Islet of Langerhans (tissue), 1 donor: ENCODE results near the genes BOLA2 and TLCD3B.

GRCh38 chr16:29453767-29454490 lies at the start of gene BOLA2:
Gene BOLA2, minus strand, starts transcription at chr16:29454351.
- RRBS: no CpG with 5 or more reads among the region's 46 CpGs

DNA sequence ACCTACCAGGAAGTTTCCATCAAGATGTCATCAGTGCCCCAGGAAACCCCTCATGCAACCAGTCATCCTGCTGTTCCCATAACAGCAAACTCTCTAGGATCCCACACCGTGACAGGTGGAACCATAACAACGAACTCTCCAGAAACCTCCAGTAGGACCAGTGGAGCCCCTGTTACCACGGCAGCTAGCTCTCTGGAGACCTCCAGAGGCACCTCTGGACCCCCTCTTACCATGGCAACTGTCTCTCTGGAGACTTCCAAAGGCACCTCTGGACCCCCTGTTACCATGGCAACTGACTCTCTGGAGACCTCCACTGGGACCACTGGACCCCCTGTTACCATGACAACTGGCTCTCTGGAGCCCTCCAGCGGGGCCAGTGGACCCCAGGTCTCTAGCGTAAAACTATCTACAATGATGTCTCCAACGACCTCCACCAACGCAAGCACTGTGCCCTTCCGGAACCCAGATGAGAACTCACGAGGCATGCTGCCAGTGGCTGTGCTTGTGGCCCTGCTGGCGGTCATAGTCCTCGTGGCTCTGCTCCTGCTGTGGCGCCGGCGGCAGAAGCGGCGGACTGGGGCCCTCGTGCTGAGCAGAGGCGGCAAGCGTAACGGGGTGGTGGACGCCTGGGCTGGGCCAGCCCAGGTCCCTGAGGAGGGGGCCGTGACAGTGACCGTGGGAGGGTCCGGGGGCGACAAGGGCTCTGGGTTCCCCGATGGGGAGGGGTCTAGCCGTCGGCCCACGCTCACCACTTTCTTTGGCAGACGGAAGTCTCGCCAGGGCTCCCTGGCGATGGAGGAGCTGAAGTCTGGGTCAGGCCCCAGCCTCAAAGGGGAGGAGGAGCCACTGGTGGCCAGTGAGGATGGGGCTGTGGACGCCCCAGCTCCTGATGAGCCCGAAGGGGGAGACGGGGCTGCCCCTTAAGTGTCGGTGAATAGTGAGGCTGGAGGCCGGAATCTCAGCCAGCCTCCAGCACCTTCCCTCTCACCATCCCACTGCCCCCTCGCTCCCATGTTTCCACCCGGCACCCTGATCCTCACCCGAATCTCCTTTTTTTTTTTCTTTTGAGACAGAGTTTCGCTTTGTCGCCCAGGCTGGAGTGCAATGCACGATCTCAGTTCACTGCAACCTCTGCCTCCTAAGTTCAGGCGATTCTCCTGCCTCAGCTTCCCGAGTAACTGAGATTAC lies 1.4 kb downstream of the SPN start:
- RRBS: 86% methylated on average over 8 of the region's 45 CpGs

DNA sequence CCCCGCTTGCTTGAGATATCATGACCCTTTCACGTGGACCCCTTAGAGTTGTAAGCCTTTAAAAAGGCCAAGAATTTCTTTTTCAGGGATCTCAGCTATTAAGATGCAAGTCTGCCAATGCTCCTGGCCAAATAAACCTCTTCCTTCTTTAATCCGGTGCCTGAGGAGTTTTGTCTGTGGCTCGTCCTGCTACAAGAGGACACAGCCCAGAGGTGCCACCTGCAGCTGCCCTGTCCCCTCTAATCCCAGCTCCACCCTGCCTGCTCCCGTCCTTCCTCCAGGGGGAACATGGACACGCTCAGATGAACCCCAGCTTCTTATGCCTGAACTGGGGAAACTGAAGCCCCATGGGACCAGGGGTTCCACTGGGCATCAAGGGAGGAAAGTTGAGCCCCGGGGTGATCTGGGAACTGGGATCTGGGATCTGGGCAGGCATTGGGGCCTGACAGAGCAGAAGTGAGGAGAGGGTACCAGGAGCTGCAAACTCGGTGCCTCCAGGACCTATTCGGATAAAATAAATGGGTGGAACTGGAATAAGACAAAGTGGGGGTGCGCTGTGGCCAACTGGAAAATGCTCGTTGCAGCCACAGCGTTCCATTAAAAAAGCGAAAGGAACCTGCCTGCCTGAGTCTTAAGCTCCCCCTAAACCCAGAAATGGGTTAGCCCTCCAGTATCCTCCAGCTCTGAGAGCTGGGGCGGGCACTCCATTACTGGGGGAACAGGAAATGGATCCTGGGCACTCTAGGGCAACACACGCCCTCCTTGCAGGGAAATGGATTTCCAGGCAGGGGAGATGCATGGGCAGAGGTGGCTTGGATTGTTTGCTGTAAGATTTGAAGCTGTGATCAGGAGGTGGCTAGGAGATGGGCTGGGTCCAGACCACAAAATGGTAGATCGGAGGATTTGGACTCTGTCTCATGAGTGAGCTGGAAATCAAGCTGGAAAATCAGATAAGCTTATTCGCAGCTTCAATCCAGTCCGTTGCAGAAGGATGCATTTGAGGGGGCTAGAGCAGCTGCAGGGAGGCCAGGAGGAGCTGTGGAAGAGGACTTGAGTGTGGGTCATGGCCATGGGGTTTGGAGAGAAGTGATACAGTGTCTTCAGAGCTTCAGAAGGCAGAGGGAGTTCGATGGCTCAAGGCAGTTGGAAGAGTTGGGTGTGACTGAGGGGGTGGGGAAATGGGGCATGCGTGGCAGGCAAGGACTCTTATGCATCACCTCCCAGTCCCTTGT lies 20.0 kb downstream of the QPRT start:
- RRBS: no CpG with 5 or more reads among the region's 20 CpGs

GRCh38 chr16:29709931-29710241 lies 30.9 kb downstream of the QPRT start:
- RRBS: no CpG with 5 or more reads among the region's 3 CpGs

DNA sequence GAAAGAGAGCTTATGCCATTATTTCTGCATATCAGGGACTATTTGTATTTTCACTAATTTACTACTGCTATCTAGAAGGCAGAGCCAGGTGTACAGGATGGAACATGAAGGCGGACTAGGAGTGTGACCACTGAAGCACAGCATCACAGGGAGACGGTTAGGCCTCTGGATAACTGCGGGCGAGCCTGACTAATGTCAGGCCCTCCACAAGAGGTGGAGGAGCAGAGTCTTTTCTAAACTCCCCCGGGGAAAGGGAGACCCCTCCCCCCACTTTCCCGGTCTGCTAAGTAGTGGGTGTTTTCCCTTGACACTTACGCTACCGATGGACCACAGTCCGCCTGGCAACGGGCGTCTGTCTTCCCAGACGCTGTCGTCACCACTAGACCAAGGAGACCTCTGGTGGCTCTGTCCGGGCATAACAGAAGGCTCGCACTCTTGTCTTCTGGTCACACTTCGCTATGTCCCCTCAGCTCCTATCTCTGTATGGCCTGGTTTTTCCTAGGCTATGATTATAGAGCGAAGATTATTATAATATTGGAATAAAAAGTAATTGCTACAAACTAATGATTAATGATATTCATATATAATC lies 24.3 kb downstream of the C16orf54 start:
- RRBS: no CpG with 5 or more reads among the region's 17 CpGs

DNA sequence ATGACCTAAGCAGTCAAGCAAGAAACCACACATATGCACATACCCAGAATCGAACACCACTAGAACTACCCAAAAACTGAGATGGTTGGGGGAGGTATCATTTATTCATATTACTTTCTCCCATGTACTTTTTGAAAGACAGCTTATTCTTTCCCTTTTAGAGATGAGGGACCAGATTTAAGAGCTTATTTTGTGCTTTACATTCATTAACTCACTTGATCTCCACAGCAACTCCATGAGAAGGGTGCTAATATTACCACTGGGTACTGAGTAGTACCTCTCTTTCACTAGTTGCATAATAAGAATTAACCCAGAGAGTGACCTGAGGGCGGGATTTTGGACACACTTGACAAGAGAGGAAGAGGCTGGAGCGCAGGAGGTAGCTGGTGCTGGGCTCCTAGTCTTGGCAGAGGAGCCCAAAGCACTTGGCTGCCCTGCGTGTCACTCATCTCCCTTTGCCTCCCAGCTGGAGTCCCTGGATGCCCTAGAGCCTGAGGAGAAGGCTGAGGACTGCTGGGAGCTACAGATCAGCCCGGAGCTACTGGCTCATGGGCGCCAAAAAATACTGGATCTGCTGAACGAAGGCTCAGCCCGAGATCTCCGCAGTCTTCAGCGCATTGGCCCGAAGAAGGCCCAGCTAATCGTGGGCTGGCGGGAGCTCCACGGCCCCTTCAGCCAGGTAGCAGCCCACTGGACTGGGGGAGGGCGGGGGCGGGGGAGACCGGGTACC lies 1.8 kb upstream of the MAZ start:
- RRBS: no CpG with 5 or more reads among the region's 17 CpGs

- RRBS: 6% methylated on average over 39 of the region's 101 CpGs
Measured at GRCh38 chr16:29807083-29807989, 1.0 kb downstream of the MAZ start.

GRCh38 chr16:29922982-29923472 lies 3.0 kb downstream of the KCTD13 start:
- RRBS: 96% methylated on average over 5 of the region's 12 CpGs

DNA sequence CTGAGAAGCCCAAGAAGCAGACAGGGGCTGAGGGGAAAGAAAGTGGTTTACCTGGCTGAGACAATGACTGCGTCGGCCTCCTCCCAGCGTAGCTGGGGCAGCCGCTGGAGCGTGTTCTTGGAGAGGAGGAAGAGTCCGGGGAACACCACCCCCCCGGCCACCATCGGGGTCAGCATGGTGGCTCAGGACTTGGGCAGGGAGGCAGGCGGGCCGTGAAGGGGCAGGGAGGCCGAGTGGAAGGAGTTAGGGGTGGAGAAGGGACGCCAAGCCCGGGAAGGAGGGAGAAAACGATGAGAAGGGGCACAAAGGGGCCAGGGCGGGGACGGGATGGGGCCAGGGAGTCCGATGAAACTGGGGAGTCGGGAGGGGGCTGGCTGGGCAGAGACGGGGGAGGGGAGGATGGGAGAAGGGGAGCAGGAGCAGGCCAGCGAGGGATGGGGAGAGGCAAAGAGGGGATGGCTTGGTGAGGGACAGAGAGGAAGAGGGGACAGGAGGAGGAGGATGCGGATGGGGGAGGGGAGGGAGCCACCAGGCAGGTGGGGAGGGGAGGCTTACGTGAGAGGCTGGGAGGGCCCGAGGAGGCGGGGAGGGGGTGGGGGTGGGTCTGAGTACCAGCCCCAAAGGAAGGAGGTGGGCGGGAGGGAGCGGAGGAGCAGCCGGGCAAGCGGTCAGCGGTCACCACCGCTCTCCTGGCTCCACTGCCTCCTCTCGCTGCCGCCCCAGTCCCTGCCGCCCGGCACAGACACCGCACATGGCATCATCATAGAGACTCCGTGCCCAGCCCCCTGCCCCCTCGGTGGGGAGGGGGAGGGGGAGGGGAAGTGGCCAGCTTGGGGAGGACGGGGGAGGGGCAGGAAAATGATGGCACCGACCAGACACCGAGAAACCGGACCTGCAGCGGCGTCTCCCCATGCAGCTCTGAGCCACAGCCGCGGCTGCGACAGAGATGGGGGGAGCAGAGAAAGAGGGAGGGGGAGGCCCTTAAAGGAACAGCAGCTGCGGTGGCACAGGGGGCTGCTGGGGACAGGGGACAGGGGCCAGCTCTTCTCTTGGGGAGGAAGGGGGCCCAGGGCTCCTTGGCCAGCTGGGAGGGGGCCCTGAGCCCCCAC lies at the start of gene TLCD3B:
TSS of gene TLCD3B (minus strand) at position 920 of the 1,109 bp plus-strand sequence.
- RRBS: 4% methylated on average over 8 of the region's 47 CpGs

DNA sequence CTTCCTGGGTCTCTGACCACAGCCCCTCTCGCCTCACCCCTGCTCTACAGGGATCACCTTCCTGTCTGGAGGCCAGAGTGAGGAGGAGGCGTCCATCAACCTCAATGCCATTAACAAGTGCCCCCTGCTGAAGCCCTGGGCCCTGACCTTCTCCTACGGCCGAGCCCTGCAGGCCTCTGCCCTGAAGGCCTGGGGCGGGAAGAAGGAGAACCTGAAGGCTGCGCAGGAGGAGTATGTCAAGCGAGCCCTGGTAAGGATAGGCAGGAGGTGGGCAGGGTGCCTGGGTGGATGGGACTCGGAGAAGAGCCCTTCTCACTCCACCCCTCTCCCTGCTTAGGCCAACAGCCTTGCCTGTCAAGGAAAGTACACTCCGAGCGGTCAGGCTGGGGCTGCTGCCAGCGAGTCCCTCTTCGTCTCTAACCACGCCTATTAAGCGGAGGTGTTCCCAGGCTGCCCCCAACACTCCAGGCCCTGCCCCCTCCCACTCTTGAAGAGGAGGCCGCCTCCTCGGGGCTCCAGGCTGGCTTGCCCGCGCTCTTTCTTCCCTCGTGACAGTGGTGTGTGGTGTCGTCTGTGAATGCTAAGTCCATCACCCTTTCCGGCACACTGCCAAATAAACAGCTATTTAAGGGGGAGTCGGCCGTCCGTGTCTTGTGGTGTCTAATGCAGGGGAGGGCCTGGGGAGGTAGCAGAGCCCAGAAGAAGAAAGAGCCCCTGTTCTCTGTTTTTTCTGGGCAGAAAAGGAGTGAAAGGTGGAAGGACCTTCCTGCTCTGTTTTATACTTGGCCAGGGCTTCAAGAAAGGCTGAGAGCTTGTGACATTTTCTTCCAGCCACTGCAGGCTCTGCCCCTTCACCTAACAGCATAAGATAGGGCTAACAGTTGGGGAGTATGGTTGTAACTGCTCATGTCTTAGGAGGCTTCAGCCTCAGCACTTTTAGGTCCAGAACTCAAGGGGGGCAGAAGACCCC lies 4.5 kb downstream of the ALDOA start:
- RRBS: no CpG with 5 or more reads among the region's 24 CpGs

- RRBS: 93% methylated on average over 6 of the region's 16 CpGs
Measured at GRCh38 chr16:30086027-30086450, 5.7 kb downstream of the TBX6 start.

DNA sequence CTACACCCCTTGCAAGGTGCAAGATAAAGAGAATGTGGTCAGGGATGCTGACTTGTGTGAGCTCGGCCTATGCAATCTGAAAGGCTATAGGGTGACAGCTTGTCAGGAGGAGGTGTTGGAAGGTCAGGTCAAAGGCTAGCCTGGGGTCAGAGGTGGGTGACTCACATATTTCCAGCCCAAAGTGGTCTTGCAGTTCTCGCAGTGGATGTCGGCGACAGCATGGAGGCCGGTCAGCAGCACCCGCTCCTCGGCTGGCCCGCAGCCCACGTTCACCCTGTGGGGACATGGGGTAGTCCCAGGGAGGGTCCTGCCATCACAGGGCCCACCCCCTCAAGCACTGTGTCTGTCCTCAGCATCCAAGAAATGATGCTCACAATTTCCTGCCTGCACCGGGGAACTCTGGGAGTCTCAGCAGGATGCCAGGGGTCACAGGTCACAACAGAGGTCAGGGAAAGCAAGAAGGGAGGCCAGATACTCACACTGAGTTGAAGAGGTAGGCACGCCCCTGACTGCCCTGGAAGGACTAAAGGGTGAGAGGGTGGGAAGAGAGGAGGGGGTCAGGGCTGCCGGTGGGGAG lies 1.3 kb downstream of the YPEL3 start:
- RRBS: no CpG with 5 or more reads among the region's 12 CpGs

GRCh38 chr16:30112253-30113203 lies 809 bp downstream of the GDPD3 start:
- RRBS: no CpG with 5 or more reads among the region's 29 CpGs

GRCh38 chr16:30139744-30140063 lies 16.7 kb upstream of the MAPK3 start:
- RRBS: no CpG with 5 or more reads among the region's 6 CpGs

DNA sequence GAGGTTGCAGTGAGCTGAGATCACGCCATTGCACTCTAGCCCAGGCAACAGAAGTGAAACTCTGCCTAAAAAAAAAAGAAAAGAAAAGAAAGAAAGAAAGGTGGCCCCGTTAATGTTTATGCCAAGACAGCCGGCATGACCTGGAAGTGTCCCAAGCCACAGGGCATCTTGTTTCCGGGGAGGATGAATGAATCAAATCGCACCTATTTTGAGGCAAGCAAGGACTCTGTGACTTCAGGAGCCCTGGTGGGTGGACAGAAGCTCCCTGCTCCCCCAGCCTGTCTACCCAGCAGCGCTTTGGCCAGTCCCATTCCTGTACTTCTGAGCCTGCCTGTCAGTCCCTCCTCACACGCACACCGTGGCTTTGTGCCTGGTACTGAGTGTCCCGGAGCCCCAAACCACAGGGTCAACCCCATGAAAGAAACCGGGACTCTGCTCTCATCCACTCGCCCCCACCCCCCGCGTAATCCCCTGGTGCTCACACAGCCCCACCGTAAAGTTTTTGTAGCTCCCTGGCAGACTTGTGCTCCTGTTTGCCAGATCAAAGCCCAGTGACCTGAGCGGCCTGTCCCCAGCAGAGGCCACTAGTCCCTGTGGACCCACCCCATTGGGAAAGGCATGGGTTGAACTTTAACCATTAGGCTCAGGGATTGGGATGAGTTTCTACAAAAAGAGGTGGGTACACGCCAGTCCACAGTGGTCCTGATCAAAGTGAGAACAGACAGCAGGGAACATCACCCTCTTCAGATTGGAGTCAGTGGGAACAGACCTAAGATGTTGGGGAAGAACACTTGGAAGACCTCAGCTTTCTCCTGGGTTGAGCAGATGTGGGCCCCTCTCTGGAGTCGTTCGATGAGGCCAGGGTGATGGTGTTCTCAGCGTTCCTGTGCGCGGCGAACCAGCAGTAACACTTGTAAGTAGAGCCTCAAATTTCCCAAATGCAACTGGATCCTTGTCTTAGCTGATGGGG lies 19.2 kb downstream of the CD2BP2 start:
- RRBS: 24% methylated on average over 1 of the region's 22 CpGs

DNA sequence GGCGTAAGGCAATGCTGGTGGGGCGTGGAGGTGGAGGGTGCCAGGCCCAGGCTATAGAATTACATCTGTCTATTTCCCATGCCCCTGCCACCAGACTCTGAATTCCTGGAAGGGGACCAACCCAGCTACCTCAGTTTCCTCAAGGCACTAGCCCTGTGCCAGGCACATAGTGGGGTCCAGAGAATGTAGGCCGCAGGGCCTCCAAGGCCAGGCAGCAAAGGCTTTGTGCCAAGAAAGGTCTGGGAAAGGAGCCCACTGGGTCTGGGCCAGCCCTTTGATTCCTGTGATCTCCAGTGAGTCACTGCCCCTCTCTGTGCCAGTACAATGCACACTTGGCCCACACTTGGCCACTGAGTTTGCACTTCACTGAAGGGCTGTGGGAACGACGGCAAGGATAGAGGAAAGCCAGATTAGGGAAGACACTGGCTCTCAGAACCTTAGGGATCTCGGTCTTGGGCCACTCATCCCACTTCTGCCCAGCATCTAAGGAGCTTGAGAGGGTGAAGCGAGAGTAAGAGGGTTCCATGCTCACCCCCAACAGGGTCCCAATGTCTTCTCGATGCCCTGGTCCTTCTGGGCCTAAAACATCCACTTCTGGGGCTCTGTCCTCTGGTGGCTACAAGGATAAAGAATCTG lies 3.0 kb downstream of the CD2BP2 start:
- RRBS: no CpG with 5 or more reads among the region's 8 CpGs

- RRBS: no CpG with 5 or more reads among the region's 13 CpGs
Measured at GRCh38 chr16:30355608-30356089, 541 bp upstream of the CD2BP2 start.

GRCh38 chr16:30368970-30369815 lies 1.1 kb downstream of the TBC1D10B start:
- RRBS: 8% methylated on average over 8 of the region's 36 CpGs

DNA sequence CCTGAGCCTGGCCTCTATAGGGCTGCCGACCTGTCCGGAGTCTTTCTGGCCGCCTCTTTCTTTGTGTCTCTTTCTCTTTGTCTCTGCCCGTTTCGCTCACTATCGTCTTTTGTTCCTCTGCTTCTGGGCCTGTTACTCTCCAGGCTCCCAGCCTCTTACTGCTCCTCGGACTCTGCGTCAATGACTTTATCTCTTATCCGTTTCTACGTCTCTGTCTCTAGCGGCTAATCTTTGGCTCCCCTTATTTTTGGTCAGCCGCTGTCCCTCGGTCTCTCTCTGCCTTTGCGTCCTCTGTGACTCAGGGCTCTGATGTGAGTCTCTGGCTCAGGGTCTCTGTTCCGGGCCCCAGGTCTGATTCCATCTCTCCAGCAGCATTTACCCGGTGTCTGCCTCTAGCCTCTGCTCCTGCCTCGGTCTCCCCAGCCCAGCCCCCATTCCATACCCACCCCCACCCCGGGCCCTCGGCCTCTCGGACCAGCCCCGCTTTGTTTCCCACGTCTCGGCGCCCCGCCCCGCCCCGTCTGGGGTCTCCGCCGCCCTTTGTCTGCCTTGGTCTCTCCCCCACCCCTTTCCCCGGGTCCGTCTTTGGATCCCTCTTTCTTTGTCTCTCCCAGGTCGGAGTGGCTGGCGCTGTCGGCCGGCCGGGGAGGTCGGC lies 577 bp upstream of the ZNF48 start:
- RRBS: 6% methylated on average over 9 of the region's 37 CpGs

- RRBS: no CpG with 5 or more reads among the region's 6 CpGs
Measured at GRCh38 chr16:30443389-30444109, 2.1 kb downstream of the SEPHS2 start.